SJSA1 (cell line): ENCODE data around the gene DEK.

GRCh38 chr6:16413997-16414740, 175.8 kb downstream of the GMPR start:
- RAMPAGE, long total RNA: no peak

- RAMPAGE, long total RNA: no peak
Observed at GRCh38 chr6:16416660-16417079, 178.3 kb downstream of the GMPR start.

GRCh38 chr6:16440808-16441110, 202.4 kb downstream of the GMPR start:
- RAMPAGE, long total RNA: no peak

GRCh38 chr6:16462616-16463658, 224.6 kb downstream of the GMPR start:
- RAMPAGE, long total RNA: no peak

DNA sequence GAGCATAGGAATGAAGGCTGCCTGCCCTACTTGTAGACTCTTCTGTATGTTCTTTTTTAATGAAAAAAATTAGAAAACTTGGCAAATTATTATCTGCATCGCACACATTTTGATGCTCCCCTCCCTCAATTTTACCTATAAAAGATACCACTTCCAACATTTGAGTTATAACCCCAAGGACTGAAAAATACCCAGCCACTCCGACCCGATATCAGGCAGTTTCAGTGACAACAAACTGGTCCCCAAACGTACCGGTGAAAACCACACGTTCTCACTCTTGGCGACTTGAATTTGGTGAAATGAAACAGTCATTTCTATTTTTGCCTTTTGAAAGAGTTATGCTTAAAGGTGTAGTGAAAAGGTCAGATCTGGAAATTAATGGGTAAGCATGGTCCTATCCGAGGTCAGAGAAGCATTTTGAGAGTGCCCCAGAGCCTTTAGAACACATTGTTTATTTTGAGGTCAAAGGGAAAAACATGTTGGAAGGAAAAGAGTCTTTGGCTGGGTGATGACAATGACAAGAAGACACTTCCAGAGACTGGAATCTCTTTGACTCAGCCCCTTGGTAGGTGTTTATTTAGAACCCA, 234.8 kb downstream of the GMPR start:
- RAMPAGE, long total RNA: no peak

DNA sequence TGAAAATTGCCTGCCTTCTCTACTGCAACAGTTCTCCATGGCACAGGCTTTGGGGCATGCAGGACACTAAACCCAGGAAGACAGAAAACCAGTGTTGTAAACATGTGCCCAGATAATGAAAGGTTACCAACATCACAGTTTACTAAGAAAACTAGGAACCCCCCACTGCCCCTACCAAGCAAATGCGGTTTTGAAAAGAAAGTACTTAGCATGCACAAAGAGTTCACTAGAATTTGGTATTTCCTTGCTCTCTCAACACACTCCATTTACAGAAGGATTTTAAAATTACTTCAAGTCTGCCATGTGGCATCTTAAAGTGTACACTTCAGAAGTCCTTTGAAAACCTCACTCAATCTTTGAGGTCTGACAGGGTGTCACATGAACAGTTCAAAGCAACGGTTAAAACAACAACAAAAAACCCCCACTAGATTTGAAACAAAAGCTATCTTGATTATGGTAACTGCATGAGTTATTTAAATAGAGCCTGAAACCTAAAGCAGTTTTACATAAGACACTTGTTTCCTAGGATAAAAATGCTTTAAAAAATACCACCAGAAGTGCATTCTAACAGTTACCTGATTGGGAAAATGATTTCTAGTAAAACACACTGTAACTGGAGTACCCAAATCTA, 245.1 kb downstream of the GMPR start:
- RAMPAGE, long total RNA: no peak

DNA sequence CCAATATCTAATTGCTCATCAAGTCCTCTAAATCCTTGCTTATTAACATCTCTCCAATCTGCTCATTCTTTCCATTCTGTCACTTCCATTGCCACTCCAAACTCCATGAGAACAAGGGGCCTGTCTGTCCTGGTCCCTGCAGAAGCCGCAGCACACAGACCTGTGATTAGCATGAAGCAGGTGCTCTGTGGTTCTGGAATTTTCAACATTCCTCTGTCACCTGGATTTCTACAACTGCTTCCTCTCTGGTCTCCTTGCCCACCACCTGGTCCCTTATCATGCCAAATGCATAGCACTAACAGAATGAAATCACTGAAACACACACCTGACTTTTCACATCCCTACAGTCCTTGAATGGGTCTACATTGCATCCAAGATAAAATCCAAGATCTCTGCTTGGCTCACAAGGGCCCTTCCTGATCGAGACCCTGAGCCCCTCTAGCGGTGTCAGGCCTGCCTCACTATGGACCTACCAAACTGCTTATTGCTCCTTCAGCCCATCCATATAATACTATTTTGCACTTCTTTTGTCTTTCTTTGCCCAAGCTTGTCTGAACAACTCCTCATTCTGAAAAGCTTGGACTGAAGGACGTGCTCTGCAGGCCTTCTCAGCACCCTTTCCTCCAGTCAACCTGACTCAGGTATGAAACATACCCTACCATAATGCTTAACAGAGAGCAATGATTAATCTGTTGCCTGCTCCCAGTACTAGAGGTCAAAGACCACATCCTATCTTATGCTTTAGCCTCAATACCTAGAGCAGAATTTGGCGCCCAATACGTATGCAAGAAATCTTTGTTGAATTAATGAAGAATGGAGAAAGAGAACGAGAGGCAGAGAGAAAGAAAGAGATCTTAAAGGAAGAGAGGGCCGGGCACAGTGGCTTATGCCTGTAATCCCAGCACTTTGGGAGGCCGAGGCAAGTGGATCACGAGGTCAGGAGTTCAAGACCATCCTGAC, 55.4 kb downstream of the ATXN1 start:
- RAMPAGE, long total RNA: no peak

- RAMPAGE, long total RNA: no peak
Observed at GRCh38 chr6:16724922-16725598, 36.2 kb downstream of the ATXN1 start.

DNA sequence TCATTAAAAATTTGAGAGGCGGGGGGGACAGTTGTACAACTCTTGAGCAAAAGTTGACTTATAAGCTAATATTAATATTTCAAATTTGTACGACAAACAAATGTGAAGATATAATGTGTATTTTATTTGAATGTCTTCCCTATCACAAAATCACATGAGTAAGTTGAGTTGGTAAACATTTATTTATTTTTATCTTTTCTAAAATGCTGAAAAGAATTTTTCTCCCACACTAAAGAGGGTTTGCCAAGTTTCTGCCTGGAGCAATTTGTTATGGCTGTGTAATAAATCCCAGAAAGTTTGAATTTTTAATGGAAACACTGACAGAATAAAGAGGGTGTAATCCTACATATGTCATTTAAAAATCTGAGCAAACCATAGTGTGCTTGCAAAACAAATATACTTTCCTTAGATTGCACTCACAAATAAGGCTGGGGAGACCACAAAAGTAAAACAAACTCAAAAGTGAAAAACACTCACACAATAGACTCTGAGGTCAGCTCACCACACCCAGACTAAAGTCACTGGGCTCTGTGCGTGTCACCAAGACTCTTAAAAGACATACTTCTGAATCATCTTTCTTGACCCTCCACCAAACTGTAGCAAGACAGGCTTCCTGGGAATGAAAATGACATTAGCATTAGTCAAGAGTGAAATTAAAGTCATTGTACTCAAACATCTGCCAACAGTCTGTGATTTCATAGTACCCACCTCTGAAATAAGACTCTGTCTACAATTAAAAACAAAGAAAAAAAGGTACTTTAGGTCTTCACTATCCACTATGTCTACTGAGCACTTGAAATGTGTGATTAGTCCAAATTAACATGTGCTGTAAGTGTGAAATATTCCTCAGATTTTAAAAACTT, 4.8 kb upstream of the ATXN1 start:
- RAMPAGE, long total RNA: no peak

- RAMPAGE, long total RNA: no peak
Observed at GRCh38 chr6:16999312-16999888, 102.5 kb upstream of the STMND1 start.

GRCh38 chr6:17277229-17277837, 3.8 kb upstream of the RBM24 start:
- RAMPAGE, long total RNA: no peak

- RAMPAGE, long total RNA: no peak
Observed at GRCh38 chr6:17584050-17584461, 16.0 kb upstream of the FAM8A1 start.

GRCh38 chr6:17724961-17725395, 18.3 kb upstream of the NUP153 start:
- RAMPAGE, long total RNA: no peak

GRCh38 chr6:17836741-17837303, 130.1 kb upstream of the NUP153 start:
- RAMPAGE, long total RNA: no peak

DNA sequence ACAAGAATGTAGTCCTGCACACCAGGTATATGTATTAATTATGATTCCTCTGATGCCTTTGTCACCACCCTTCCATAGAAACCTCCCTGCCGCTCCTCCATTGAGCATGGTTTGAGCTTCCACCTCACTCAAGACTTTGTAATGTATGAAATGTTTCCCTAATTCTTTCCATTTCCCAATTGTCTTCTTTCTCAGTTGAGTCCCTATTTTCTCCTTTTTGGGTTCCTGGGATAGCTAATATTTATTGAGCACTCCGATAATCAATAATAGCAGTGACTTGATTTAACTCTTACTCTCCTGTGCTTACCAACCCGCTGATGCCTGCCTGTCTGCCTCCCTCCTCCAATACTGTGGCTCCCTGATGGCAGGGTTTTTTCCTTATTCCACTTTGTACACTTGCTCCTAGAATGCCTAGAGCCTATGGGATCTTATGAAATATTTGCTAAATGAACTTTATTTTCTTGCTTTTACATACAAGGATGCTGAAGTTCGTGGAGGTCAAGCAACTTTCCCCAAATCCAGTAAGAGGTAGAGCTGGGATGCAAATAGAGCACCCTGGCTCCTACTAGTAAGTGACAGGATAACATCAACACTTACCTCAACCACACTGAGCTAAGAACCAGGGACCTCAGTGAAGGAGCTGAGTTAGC, 136.8 kb downstream of the KIF13A start:
- RAMPAGE, long total RNA: no peak

DNA sequence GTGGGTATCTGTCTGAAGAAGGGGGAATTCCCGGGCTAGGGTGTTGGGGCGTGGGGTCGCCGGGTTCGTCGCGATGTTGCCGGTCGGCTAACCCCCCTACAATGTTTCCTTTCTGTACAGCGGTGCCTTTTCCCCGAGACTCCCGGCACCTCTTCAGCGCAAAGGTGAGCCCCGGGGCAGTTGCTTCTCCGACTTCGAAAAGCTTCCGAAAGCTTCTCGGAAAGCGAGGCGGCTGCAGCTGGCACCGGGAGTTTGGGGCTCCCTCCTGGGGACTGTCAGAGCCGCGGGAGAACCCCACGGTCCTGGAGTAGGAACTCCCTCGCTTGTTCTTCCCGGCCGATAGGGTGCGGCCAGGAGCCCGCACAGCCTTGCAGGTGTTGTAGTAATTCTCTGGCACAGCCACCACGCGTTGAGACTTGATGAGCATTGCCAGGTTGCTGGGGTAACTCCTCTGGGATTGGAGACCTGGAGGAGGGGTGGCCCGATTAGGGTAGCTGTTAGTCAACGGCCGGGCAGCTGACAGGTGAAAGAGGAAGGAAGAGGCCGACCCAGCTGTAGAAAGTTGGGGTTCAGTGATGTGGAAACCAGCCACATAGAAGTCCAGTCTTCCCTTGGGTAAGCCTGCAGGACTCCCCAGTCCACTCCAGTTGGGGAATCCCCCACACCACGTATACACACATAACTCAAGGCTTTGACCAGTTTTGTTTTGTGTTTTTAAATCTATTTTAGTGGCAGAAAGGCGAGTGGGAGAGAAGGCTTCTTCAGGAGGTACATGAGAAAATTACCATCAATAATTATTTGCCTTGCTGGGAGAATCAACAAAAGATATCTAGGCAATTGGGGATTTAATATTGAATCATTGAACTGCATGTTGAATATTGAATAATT, 785 bp downstream of the KDM1B start:
- RAMPAGE, long total RNA: no peak

GRCh38 chr6:18213358-18214035, 50.8 kb downstream of the DEK start:
- RAMPAGE, long total RNA: no peak

DNA sequence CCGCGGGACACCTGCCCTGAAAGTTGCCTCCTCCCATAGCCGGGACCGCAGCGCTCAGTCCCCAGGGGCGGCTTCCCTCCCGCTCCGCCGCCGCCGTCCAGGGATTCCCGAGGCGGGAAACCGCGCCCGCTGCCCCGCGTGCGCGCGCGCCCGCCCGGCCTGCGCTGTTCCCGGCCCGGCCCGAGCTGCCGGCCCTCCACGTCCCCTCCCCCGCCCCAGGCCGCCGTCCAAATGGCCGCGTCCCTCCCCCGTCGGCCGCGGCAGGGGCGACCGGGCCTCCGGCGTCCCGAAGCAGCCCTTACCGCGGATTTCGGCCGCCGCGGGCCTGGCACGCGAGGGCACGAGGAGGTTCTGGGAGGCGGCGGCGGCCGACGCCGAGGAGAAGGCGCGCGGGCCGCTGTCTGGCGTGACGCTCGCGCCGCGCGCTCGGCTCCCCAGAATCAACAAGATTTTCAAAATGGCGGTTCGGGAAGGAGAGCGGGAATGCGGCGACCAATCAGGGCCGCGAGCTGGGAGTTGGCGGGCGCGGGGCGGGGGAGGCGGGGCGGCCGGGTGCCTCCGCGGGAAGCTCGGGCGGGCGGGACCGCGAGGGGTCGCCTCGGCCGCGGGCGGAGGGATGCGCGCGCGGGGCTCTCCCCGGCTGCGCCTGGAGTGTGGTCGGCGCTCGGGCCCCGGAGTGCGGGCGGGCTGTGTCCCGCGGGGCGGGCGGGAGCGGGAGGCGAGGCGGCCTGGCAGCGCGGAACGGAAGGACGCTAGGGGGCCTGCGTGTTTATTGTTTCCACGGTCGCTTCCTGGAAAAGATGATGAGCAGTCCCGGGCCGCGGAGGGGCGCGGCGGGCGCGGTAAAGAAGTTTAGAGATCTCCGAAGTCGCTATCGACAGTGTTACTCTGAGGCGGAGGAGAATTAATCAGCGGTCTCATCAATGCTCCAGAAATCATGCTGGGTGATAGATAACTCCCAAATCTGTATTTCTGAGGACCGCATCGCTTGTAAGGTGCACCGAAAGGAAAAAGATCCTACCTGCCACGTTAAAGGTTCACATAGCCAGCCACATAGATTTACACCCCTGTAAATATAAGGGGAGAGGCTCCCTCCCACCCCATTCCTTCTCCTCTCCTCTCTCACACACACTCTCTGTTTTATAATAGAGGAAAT, at the start of gene DEK:
DEK (minus strand) TSS at position 448 of the 1,156 bp plus-strand sequence.
- RAMPAGE, long total RNA: start-site peak on the minus strand centred at position 125 of the sequence, 61 bp wide, 219 and 130 reads in 2 replicates; start-site peak on the minus strand centred at position 373 of the sequence, 95 bp wide, 651 and 248 reads in 2 replicates

DNA sequence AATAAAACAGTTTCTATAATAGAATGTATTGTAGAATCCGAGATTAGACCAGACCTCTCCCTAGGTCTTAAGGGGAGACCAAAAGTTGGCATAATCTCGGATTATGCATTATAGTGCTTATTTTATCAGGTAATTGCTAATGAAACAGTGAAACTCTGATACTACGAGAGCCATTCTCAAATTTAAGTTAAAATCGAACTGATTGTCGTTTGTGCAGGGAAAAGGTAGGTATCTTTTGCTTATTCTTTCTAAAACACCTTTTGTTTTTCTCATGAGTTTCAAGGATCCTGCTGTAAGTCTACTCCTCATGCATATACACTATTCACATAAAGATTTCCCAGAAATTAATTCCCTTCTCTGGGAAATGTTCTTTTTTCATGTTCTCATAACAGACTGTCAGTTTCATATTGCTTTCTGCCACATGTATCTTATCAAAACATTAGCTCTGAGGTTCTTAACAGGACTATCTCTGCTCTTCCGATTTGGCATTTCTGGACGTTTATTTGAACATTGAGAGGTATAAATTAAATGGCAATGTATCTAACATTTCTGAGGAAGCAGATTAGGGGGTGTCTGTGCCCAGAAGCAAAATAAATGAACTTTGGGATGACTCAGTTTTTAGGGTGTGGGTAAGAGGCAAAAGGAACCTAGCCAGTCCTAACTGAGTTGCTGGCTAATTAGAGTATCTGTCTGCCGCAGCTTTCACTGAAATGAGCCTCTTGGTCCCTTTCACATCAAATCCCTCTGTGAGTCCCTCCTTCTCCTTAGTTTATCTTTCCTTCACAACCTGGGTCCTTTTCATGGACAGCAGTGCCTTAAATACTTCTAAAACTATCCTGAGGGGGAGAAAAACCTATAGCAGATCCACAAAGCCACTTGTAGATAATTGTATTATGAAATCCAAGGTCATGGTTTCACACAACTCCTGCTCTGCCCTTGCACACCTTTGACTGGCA, 979 bp downstream of the RNF144B start:
- RAMPAGE, long total RNA: no peak

- RAMPAGE, long total RNA: no peak
Observed at GRCh38 chr6:19232083-19232670, 605.0 kb upstream of the ID4 start.